Islet of Langerhans (tissue), 1 donor: ENCODE measurements around a stretch of chr2.

GRCh38 chr2:179031498-179032427, 18.2 kb downstream of the CCDC141 start:
- RRBS, result no CpG with 5 or more reads among the region's 2 CpGs

DNA sequence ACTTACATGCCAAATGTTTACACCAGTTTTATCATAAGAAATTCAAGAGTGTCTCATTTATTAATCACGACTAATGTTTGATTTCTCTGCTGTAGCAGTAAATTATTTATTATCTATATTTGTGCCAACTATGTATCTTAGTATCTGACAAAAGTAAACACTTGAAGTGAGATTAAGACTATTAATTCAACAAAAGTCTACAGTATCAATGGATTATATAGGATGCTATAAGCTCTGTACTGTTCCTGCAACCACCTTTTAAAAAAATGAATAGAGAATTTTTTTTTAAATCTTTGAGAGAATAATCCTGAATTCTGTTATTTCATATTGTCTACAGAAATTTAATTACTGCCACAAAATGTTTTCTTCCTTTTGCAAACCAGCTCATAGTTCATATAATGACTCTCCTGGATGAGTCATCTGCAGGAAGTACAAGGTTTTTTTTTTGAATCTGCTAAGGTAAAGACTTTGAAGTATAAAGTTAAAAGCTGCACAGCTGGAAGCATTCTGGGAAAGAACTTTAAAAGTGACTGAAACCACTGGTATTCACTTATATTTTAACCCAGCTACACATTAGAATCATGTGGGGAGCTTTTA, 25.6 kb downstream of the SESTD1 start:
- RRBS, result no CpG with 5 or more reads among the region's 1 CpG

DNA sequence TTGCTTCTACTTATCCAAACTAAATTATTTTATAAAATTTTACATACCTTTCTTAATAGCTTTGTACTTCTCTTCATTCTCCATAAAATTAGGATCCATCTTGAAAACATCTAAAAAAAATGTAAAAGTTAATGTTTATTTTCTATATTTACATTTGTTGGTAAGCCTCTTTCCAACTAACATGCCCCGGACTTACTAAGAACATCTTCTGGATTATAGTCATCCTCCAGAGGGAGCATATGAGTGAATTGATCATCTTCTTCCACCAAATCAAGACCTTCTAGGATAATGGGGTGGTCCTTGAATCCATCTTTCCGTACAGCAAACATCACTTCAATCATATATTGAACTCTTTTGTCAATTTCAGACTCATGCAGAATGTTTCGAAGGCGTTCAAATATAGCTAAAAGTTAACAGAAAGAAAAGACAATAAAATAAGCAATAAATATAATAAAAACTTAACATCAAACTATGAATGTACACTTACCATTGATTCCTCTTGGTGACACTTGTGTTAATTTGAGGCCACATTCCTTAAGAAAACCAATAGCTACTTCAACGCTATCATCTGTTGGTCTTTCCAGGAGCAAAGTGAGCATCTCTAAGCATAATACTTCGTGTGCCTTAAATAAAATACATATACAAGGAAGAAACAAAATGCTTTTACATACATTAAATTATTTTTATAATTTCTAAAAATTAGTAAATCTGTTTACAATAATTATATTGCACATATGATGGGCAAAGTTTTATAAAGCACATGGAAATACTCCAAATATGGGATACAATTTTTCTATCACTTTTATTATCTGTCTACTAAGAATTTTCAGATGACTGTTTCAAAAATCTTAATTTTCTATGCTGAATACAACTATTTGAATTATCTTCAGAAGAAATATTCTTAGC, 36.4 kb downstream of the CWC22 start:
- RRBS, result no CpG with 5 or more reads among the region's 6 CpGs

DNA sequence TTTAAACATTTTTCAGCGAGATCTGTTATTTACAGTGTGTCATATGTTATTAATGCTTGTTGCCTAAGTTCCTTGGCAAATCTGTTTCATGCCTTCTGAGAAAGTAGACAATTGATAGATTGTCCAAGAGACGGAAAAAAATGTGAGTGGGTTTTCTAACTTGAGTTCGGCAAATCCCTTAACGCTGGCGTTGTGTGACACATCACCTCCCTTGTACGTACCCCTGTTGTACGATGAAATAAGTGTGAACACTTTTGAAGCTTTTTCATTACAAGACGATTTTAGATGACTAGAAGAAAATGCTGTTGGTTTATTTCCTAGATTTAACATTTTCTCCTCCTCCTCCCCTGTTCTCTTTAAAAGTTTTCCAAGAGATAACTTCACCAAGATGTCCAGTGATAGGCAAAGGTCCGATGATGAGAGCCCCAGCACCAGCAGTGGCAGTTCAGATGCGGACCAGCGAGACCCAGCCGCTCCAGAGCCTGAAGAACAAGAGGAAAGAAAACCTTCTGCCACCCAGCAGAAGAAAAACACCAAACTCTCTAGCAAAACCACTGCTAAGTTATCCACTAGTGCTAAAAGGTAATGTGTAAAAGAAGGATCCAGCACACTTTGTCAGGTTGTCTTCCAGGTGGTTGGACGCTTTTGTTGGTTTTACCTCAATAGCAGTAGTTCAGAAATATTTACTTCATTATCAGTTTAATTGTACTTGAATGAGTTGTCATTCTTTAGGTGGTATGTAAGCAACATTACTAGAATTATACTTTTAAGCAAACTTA, 1.4 kb downstream of the UBE2E3 start:
- RRBS, result no CpG with 5 or more reads among the region's 13 CpGs

DNA sequence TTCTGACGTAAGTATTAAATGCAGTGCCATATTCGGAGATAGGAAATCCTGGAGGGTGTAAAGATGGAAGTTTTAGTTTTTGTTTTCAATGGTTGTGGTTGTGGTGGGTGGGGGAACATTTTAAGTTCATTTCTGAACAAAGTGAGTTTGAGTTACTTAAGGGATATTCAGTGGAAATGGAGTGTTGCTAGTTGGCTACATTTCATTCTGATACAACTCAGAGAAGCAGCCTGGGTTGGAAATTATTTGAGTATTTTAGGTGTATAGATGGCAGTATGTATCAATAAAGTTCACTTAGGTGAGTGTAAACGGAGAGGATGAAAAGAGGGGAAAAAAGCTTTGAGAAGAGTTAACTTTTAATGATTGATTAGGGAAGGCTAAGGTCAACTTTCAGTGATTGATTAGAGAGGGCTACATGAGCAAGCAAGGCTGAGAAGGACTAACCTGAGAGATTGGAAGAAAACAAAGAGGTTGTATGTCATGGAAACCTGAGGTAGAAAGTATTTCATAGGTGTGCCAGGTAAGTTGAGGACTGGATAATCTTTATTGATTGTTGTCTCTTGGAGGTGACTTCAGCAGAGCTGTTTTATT, 33.8 kb downstream of the UBE2E3 start:
- RRBS, result no CpG with 5 or more reads among the region's 3 CpGs

GRCh38 chr2:181142391-181142936, 162.1 kb downstream of the UBE2E3 start:
- RRBS, result no CpG with 5 or more reads among the region's 4 CpGs

GRCh38 chr2:181305464-181306125, 151.6 kb upstream of the ITGA4 start:
- RRBS, result no CpG with 5 or more reads among the region's 3 CpGs

GRCh38 chr2:181461996-181462465, 4.8 kb downstream of the ITGA4 start:
- RRBS, result no CpG with 5 or more reads among the region's 2 CpGs

DNA sequence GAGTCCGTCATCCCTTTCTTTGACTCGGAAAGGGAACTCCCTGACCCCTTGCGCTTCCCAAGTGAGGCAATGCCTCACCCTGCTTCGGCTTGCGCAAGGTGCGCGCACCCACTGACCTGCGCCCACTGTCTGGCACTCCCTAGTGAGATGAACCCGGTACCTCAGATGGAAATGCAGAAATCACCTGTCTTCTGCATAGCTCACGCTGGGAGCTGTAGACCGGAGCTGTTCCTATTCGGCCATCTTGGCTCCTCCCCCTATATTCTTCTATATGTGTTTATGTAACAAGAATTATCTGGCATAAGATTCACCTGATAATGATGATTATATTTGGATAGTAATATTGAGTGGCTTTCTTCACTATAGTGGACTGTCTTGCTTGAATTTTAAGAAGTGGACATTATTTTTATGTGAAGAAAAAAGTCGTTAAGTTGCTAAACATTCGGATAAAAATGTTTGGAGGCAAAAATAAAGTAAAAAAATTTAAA, 45.4 kb downstream of the PPP1R1C start:
- RRBS, result no CpG with 5 or more reads among the region's 14 CpGs

DNA sequence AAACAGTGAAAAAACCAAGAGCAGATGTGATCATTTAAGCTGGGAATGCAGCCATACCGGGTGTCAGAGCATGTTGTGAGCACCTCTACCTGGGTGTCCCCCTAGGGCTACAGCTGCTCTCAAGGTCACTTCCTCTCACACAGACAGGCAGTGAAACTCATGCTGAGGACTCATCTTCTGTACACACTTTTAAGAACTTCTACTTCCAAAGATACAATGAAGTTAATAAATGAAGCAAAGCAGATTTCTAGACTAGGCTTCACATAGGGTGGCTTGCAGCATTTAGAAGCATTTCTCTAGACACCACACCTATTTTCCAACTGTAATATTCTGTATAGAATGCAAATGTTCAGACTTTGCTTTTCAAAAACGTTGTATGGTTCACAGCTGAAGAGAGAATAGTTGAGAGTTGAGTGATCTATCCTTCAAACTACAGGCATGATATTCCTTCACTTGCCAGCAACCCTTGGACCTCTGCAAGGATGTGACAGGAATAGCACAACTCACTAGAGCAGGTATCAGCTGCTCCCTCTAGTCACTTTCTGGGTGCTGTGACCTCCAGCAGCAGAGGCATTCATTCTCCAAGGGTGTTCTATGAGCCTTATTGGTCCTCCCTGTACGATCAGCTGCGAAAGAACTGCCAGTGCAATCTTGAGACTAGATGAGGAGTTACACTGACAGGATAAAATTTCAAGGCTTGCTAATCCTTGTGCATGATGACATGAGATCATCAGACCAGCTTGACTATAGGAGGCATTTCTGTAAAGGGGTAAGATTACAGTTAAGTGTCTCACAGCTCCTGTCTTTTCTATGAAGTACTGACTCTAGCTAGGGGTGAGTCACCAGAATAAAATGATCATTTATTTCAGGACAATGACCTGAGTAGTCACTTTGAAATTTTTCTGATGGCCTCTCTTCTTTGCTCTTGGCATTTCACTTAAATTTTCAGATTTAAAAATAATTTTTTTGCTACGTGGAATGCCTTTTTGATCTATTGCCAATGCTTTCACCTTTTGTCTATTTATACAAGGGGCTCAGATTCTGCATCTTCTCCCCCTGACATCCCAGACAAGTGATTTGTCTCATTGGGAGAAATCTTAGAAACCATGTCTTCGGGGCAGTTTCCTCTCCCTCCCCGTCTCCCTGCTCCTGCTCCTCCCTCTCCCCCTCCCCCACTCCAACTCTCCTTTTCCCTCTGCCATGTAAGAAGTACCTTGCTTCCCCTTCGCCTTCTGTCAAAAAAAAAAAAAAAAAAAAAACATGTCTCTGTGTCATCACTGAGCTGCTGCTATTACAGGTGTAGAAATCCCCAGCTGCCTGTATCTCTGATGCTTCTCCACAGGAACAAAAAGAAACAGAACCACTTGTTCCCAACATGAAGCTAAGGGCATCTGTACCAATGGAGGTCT, 49.0 kb upstream of the FRZB start:
- RRBS, result no CpG with 5 or more reads among the region's 8 CpGs

GRCh38 chr2:183078114-183078568, 406 bp upstream of the DUSP19 start:
- RRBS, result 7% methylated on average over 3 of the region's 12 CpGs

GRCh38 chr2:183079459-183079726, 846 bp downstream of the DUSP19 start:
- RRBS, result no CpG with 5 or more reads among the region's 6 CpGs

DNA sequence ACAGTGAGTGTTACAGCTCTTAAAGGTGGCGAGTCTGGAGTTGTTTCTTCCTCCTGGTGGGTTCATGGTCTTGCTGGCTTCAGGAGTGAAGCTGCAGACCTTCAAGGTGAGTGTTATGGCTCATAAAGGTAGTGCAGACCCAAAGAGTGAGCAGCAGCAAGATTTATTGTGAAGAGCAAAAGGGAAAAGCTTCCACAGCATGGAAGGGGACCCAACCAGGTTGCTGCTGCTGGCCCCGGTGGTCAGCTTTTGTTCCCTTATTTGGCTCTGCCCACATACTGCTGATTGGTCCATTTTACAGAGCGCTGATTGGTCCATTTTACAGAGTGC, 374.4 kb downstream of the ZNF804A start:
- RRBS, result no CpG with 5 or more reads among the region's 3 CpGs

DNA sequence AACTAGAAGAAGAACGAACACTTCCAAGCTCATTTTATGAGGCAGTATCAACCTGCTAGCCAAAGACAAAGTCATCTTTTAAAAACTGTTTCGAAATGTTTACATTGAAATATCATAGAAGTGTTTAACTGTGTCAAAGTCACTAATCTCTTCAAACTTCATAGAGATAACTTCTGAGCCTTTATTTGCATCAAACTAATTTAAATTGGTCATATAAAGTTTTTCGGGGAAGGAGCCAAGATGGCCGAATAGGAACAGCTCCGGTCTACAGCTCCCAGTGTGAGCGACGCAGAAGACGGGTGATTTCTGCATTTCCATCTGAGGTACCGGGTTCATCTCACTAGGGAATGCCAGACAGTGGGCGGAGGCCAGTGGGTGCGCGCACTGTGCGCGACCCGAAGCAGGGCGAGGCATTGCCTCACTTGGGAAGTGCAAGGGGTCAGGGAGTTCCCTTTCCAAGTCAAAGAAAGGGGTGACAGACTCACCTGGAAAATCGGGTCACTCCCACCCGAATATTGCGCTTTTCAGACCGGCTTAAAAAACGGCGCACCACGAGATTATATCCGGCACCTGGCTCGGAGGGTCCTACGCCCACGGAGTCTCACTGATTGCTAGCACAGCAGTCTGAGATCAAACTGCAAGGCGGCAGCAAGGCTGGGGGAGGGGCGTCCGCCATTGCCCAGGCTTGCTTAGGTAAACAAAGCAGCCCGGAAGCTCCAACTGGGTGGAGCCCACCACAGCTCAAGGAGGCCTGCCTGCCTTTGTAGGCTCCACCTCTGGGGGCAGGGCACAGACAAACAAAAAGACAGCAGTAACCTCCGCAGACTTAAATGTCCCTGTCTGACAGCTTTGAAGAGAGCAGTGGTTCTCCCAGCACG, 126.0 kb downstream of the FSIP2 start:
- RRBS, result no CpG with 5 or more reads among the region's 33 CpGs

DNA sequence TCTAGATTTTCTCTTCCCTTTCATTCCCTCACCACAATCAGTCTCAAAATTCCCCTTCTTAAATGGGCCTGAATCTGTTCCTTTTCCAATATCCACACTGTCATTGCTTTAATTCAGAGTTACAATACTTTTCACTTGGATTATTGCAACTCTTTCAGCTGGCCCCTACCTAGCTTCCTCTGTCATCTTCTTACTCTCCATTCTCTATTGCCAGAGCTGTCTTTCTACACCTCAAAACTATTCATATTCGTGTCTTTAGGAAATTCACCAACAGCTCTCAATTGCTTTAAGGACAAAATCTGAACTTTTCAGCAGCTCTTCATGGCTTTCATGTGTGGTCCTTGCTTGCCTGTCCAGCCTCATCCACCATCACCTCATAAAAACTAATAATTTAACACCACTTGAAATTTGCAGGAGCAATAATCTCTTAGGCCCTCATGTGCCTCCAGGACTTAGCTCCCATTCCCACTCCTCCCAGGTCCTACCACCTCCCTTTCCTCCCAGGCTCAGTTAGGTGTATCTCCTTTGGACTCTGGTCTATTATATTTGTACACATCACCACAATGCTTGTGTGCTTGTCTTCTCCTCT, 182.2 kb upstream of the ZC3H15 start:
- RRBS, result no CpG with 5 or more reads among the region's 1 CpG

DNA sequence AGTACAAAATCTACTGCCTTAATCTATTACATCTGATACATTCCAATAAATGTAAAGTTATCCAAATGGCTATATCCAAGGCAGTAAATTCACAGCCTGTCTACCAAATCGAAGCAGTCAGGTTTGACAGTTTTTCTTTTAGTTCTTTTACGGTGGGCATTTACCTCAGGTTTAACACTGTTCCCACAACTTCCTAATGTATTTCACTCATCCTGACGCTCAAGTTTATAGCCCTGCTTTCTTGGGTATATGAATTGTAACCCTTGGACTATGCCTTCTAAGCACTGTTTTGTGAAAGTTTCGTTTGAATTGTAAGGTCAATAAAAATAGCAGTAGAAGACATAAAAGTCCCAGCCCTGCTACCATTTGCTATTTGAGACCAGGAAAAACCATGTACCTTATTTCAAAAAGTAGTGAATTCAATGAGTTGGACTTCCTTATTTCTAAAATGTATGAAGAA, 2.1 kb upstream of the ZC3H15 start:
- RRBS, result no CpG with 5 or more reads among the region's 4 CpGs

- RRBS, result no CpG with 5 or more reads among the region's 3 CpGs
Observed at GRCh38 chr2:187403600-187404004, 44.5 kb downstream of the CALCRL start.

- RRBS, result no CpG with 5 or more reads among the region's 14 CpGs
Observed at GRCh38 chr2:187541593-187542890, 12.2 kb downstream of the TFPI start.